ENCODE measurements around a stretch of chr19.

- PRO-cap: no peak
Measured at GRCh38 chr19:13208353-13209020, 58.3 kb downstream of the IER2 start.

- PRO-cap: no peak
Measured at GRCh38 chr19:13459143-13459735, 47.0 kb downstream of the CACNA1A start.

DNA sequence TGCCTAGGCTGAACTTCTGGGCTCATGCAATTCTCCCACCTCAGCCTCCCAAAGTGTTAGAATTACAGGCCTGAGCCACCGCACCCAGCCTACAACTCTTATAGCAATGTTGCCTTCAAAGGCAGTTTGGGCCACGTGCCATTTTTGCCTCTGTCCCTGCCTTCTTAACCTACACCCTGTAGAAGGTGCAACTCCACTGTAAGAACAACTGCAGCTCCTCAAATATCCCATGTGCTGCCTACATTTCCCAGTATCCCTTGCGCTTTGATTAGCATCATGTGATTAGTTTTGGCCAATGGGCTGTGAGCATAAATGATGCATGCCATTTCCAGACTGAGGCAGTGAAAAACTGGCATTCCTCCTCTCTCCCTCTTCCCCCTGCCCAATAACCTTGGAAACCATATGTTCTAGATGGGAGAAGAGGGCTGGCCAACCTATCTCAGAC is 58.6 kb upstream of the YJU2B start:
- PRO-cap: no peak

DNA sequence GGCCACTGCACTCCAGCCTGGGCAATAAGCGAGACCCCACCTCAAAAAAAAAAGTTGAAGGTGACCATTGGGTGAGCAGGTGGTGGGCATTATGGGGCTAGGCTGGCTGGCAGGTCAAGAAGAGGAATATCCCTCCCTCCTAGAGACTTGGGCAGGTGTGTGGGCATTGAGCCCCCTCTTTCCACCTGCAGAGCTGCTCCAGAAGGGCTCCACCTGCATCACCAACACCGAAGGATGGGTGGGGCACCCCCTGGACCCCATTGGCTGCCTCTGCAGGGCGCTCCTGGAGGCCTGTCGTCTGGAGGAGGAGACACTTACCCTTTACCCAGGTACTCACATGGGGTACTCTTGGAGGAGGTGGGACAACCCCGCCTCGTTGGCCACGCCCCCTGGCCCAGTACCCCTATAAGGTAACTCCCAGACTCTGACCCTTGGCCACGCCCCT is 21.8 kb downstream of the ZSWIM4 start:
- PRO-cap: no peak

GRCh38 chr19:13834206-13834666 is 39.0 kb downstream of the ZSWIM4 start:
- PRO-cap: no peak

- PRO-cap: no peak
Measured at GRCh38 chr19:13850739-13851825, 25.9 kb upstream of the NANOS3 start.

DNA sequence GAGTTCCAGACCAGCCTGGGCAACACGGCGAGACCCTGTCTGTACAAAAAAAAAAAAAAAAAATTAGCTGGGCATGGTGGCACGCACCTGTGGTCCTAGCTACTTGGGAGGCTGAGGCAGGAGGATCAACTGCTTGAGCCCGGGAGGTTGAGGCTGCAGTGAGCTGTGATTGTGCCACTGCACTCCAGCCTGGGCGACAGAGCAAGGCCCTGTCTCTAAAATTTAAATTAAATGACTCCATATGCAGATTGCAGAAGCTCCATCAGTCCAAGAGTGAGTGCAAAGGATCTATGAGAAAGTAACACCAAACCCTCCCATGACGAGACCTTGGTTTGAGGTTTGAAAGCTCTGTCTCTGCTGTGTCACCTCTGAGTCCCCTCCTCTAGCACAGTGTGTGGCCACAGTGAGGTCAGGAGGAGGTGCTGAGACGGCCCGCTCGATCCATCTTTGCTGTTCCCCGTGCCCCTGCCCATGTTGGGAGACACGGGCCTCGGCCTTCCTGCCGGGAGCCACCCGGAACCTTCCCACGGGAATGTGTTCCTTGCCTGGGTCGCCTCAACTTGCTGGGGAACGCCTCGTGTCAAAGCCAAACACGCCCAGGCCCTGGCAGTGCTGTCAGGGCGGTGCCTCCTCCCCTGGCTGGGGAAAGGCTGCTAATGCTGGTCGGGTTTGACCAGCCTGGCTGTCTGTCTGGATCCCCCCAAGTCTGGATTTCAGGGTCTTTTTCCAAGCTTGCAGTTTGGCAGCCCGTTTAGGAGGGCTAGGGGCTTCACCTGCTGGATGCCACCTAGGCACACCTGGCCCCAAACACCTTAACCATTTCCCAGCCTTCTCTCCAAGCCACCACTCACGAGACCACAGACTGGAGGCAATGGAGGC is 10.1 kb downstream of the NANOS3 start:
- PRO-cap: no peak

DNA sequence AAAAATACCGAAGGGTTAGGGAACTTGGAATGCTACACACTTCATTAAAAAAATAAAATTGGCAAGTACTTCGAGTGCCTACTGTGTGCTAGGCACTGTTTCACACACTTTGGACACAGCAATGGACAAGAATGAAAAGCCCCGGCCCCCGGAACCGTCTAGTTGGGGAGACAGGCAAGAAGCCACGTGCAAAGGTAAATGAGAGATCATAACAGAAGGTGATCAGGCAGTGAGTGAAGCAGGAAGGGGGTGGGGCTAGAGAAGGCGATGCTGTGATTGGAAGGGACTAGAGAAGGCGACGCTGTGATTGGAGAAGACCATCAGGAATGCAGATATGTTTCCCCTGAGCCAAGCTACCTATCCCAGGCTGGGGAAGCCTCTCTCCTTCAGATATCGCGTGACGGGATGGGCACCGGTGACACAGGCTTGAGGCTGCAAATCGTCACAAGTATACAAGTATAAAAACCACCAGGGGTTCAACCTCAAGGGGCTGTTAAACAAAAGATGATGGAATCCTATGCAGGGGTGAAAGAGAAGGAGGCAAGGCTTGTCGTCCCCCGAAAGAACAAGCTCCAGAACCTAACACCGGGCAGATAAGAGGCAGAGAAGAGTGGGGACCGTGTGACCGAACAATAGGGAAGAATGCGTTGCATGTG is 21.8 kb downstream of the DCAF15 start:
- PRO-cap: no peak

DNA sequence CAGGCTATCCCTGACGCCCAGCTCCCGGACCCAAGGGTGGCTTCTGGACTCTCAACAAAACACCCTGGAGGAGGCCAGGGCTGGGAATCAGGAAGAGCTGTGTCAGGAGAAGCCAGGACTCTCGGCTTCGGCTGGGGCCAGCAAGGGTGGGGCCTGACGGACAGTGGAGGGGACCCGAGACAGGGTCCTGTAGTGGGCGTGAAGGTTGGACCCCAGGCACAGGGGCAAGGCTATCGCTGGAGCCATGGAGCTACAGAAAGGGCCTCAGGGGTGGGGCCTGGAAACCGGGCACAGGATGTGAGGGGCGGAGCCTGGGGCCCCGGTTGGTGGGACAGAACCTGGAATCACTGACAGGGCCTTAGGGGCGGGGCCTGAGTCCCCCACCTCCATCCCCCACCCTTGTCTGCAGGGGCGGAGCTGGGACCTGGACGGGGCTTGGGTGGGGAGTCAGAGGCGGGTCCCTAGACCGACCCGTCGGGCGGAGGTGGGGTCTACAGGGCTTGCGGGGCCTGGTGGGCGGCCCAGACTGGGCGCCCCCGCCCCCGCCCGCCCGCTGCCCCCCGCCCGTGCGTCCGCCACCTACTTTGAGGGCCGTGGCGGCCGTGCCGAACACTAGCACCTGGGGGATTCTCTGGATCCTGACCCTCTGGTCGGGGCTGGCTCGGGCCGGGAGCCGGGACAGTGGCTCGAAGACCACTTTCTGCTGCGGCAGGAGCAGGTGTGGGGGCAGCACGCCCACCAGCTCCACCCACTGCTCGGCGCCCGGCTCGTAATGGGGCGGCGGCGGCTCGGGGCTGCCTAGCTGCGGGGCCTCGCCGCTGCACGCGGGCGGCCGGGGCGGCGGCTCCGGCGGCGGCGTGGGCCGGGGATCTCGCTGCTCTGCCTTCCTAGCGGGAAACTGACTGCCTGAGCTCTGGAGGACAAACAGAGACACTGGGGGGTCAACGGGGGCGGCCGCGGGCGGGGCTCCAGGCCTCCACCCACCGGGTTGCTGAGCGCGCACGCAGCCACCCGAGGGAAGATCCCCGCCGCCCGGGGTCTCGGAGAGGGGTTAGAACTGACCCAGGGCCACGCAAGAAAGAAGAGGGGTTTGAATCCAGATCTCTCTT is 26.2 kb downstream of the DCAF15 start:
- PRO-cap: bidirectional peak, plus-strand start at position 450 of the sequence, minus-strand start at position 254 of the sequence; unidirectional peak, plus-strand start at position 587 of the sequence; bidirectional peak, plus-strand start at position 801 of the sequence, minus-strand start at position 702 of the sequence

DNA sequence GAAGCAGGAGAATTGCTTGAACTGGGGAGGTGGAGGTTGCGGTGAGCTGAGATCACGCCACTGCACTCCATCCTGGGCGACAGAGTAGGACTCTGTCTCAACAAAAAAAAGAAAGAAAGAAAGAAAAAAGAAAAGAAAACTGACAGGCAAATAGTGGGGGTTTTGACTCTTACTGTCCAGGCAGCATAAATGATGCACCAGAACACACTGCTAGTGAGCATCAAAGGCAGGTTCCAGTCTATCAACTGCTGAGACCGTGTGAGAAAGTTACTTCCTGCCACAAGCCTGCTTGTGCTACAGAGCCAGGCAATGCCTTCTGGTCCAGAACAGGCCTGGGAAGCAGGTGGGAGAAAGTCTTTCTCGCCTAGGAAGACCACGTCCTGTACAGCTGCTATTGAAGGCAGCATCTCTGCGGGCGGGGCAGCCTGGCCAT is 3.7 kb downstream of the RFX1 start:
- PRO-cap: no peak

DNA sequence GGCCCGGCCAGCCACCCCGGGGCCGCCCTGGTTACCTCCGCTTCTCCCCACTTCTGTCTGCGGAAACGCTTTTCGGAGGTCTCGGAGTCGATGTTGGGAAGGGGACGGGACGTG is 195 bp downstream of the RFX1 start:
- PRO-cap: no peak

- PRO-cap: bidirectional peak, plus-strand start at chr19:14081919, minus-strand start at chr19:14081894; bidirectional peak, plus-strand start at chr19:14082164, minus-strand start at chr19:14082084
Measured at GRCh38 chr19:14081843-14082360, 3.7 kb downstream of the C19orf67 start.

GRCh38 chr19:14089726-14090612 is 4.4 kb upstream of the C19orf67 start:
- PRO-cap: bidirectional peak, plus-strand start at chr19:14090258, minus-strand start at chr19:14090201

GRCh38 chr19:14091075-14092065 is 5.8 kb upstream of the C19orf67 start:
- PRO-cap: unidirectional peak, plus-strand start at chr19:14091212

DNA sequence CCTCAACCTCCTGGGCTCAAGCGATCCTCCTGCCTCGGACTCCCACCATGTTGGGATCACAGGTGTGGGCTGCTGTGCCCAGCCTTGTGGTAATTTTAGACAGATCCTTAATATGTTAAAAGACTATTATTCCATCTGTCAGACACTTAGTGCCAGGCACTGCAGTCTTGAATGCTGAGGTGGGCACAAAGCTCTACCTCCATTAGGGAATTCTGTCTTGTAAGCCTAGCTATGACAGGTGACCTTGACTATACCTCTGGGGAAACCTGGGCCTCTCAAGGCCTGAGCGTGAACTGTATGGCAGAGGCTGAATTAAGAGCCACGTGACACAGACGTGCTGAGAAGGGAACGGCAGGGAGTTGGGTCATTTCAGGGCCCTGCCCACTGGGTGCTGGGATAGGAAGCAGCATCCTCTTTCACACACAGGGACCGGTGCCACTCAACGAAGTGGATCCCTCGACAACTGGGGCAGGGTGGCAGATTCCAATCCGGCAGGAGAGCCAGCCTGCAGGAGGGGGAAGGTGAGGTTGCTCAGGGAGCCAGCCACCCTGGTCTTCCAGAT is 9.3 kb downstream of the ASF1B start:
- PRO-cap: no peak

DNA sequence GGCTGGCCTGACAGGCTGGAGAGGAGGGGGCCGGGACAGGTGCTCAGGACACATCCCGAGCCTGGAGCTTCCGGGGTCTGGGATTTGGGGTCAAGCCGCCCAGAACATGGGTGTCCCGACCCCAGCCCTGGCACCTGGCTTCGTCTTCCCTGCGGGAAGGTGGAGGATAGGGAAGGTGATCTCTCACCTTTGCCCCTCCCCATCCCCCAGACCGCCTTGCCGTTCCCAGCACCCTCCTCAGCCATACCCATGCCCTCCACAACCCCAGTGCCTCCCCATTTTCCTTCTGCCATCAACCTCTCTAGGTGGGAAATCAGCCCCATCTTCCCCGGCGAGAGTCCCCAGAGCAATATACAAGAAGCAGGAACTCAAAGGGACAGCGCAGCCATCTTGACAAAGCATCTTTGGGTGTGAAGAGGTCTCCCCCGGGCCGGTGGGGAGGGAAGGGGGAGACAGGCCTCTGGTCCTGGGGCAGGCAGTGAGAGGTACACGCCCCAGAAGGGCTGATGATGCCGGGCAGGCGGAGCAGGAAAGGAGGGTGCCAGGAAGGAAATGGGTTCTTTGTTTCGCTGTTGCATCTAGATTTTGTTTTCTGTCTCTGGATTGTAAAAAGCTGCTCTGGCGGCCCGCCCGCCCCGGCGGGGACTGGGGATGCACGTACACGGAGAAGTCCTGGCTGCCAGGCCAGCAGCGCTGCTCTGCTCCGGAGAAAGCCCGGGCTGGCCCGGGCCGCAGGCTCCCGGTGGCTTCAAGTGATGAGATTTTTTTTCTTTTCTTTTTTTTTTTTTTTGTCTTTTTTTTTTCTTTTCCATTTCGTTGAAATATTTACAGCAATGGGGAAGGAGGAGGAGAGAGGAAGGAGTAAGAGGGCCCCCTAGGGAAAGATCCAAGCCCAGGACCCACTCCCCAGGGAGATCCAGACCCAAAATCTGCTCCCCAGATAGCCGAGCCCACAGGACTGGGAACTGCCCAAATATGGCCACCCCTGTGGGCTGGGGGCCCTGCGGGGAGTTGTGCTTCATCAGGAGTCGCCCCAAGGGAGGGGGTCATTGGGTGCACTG is 13.1 kb upstream of the ASF1B start:
- PRO-cap: no peak

- PRO-cap: no peak
Measured at GRCh38 chr19:14166180-14167109, 30.1 kb upstream of the ASF1B start.

DNA sequence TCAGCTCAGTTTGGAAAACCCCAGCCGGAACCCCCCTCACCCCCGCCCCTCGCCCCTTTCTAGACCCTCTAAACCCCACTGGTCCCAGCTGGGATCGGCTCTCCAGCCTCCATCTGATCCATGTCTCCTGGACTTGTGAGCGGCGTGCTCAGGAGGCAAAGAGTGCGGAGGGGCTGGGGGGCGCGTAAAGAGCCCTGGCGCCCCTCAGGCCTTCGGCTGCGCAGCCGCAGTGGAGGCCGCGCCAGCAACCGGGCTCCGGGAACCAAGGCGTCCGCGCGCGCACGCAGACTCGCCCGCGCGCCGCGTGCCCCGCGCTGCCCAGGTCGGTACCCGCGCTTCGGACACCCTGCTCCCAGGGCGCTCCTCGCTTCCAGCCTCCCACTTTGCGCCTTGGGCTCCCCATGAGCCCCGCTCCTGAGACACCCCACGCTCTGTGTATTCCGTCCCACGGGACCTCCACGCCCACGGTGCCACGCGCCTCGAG is 3.4 kb upstream of the ADGRL1 start:
- PRO-cap: bidirectional peak, plus-strand start at position 221 of the sequence, minus-strand start at position 220 of the sequence

- PRO-cap: no peak
Measured at GRCh38 chr19:14370853-14371622, 10.2 kb upstream of the ADGRE5 start.

- PRO-cap: no peak
Measured at GRCh38 chr19:14482336-14483027, 7.3 kb upstream of the PTGER1 start.